Pericardium fibroblast (primary cell): ENCODE measurements around a stretch of chr10.

GRCh38 chr10:28681044-28681953 lies 4.0 kb downstream of the BAMBI start:
- RAMPAGE, long total RNA = no peak

- RAMPAGE, long total RNA = no peak
Measured at GRCh38 chr10:28710321-28710899, 33.1 kb downstream of the BAMBI start.

DNA sequence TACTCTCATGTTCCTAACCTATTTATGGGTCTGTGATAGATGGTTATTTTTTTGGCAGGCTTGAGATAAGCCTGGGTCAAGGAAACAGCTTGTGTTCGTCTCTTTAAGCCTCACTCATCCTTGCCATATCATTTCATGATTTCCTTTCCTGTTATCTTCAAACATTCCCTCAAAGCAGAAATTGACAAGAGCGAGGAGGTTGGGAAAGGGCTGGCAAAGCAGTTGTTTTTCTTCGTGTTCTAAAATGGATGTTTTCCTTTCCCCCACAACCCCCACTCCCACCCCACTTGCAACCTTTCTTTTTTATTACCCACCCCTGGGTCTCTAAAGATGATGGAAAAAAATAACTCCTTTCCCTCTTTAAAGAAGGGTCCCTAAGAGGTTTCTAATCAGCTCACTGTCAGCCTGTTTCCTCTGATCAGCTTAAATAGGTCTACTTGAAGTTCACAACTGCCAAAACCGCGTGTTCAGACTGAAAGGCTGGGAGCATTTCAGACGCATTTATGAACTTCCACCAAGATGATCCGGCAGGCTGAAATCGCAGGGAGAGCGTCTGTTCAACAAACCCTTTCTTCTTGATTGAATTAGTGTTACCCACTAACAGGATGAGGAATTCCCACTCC lies 130.3 kb downstream of the BAMBI start:
- RAMPAGE, long total RNA = no peak

DNA sequence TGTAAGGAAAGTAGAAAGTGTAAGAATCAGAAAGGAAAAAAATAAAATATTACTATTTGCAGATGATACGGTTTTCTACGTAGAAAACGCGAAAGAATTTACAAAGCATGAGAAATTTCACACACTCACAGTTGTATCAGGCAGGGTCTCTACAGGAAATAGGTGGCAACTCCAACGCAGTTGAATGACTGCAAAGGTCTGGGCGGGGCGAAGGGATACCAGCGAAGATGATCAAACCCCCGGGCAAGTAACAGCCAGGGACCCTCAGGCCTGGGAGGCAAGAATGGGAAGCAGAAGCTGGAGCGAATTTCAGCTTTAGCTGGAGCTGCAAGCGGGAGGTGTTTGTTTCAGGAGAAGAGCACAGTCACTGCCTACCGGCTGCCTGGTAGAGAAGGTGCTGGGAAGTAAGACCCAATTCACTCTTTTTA lies 149.0 kb downstream of the BAMBI start:
- RAMPAGE, long total RNA = no peak

DNA sequence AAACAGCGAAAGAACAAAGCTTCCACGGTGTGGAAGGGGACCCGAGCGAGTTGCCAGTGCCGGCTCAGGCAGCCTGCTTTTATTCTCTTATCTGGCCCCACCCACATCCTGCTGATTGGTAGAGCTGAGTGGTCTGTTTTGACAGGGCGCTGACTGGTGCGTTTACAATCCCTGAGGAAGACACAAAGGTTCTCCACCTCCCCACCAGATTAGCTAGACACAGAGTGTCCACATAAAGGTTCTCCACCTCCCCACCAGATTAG lies 218.7 kb downstream of the BAMBI start:
- RAMPAGE, long total RNA = no peak

DNA sequence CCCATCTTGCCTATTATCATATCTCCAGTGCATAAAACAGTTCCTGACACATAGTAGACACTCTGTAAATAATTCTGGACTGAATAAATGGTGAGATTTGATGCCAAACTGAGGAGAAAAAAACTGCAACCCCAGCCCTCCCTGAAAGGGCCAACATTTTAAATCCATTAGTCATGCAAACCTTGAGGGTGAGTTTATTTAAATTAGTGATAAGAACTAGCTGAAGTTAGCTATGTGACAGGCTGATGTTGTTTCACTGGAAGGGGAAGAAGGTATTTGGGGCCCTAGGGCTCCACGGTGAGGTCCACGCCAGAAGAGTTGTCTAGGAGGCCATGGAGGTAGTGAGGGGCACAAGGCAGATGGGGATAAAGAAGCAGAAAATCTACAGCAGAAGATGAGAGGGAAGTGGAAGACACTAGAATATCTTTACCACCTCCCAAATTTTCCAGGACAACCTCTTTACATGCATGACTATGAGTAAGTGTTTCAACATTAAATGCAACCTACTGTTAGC lies 183.3 kb upstream of the LYZL1 start:
- RAMPAGE, long total RNA = no peak

DNA sequence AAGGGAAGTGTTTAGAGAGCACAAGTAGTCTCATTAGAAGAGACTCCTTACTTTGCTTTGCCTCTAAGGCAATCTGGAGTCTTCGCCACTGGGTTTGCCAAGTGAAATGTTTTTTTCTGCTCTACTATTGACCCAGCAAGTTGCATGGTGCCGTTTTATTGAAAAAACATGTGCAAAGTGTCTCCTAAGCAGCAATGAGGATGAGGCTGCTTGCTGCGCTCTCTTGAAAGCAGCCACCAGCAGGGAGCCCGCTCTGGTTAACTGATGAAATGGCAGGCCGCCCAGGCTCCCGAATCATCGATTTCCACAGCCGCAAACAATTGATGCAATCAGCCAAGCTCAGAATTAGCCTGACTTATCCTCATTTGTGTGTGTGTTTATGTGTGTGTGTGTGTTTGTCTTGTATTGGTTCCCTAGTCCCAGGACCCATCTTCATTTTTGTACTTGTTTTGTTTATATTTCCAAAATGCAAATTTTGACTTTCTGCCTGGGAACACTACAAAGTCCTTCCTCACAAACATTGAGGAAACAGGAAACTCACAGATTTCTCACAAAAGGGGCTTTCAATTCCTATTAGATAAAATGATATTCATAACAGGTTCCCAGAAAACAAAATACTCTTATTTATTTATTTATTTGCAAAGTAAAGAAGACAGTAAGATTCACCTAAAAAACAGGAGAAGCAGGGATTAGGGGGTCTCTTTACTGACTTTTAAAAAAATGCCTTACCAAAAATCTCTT lies 22.1 kb upstream of the LYZL1 start:
- RAMPAGE, long total RNA = no peak

GRCh38 chr10:29426398-29427033 lies 137.6 kb downstream of the LYZL1 start:
- RAMPAGE, long total RNA = no peak

GRCh38 chr10:29504960-29505159 lies 129.9 kb downstream of the SVIL start:
- RAMPAGE, long total RNA = no peak

- RAMPAGE, long total RNA = no peak
Measured at GRCh38 chr10:29561494-29562454, 73.0 kb downstream of the SVIL start.

GRCh38 chr10:29606358-29607293 lies 28.1 kb downstream of the SVIL start:
- RAMPAGE, long total RNA = no peak

- RAMPAGE, long total RNA = no peak
Measured at GRCh38 chr10:29619003-29619866, 15.5 kb downstream of the SVIL start.

- RAMPAGE, long total RNA = no peak
Measured at GRCh38 chr10:29647481-29647929, 12.7 kb upstream of the SVIL start.

DNA sequence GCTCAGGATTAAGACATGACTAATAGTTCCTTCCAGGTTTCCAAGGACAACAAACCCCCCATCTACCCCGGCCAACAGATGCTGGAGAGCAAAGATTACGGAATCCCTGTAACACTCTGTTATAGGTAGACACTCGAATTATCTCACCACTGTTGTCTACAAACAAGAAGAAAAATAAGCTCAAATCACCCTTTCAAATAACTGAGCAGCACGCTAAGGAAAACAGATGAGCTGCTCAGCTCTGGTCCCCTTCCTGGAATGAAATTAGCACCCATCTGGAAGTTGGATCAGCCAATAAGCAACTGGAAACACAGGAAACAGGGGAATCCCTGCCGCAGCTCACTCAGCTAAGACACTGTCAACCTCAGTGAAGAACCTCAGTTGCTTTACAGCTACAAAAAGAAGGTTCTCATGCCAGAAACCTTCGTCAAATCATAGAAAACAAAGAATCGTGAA lies 56.9 kb upstream of the SVIL start:
- RAMPAGE, long total RNA = no peak

- RAMPAGE, long total RNA = no peak
Measured at GRCh38 chr10:29761662-29762352, 127.0 kb upstream of the SVIL start.

- RAMPAGE, long total RNA = no peak
Measured at GRCh38 chr10:29841860-29842892, 207.4 kb upstream of the SVIL start.

DNA sequence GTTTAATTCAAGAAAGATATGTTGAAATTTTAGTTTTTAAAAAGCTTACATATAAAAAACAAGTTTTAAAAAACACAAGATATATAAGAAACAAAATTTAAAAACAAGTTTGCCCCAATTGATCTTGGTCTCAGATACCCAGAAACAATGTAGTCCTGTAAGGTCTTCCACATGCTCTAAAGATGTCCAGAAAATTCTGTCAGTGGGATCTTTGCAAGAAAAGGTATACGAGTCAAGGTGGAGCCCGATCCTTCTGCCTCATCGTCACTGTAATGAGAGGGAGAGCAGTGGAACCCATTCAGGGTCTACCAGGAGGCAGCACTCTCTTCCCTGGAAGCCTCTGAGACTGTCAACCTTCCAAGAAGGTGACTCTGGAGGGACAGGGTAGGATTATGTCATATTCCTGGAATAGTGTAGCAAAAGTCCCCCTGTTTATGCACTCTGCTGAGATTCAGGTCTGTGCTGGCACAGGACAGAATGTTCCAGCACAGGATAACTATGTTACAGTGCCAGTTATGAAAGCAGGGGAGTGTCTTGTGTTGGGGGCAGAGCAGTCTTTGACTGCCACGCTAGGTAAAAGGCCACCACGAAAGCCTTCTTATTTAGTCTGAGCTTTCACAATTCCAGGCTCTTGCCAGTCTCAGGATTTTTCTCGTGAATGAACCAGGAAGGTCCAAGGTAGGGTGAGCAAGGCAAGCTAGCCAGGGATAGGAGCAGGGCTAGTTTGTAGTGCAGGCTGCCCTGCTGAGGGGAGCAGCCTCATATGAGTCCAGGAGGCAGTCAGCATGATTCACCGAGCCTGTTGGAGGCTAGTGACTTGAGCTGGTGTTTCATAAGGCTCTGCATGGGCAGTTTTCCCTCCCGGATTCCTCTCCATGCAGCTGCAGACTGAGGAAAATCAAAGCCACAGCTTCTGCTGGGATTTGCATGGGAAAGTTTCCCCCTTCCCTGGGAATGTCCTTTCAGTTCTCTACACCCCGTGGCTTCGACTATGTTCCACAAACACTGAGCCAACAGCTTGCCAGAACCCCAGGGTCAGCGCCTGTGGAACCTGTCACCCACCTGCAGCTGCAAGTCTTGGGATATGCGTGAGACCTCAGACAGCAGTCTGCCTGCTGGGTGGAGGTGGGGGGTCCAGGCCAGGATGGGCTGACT lies 112.5 kb downstream of the JCAD start:
- RAMPAGE, long total RNA = no peak

DNA sequence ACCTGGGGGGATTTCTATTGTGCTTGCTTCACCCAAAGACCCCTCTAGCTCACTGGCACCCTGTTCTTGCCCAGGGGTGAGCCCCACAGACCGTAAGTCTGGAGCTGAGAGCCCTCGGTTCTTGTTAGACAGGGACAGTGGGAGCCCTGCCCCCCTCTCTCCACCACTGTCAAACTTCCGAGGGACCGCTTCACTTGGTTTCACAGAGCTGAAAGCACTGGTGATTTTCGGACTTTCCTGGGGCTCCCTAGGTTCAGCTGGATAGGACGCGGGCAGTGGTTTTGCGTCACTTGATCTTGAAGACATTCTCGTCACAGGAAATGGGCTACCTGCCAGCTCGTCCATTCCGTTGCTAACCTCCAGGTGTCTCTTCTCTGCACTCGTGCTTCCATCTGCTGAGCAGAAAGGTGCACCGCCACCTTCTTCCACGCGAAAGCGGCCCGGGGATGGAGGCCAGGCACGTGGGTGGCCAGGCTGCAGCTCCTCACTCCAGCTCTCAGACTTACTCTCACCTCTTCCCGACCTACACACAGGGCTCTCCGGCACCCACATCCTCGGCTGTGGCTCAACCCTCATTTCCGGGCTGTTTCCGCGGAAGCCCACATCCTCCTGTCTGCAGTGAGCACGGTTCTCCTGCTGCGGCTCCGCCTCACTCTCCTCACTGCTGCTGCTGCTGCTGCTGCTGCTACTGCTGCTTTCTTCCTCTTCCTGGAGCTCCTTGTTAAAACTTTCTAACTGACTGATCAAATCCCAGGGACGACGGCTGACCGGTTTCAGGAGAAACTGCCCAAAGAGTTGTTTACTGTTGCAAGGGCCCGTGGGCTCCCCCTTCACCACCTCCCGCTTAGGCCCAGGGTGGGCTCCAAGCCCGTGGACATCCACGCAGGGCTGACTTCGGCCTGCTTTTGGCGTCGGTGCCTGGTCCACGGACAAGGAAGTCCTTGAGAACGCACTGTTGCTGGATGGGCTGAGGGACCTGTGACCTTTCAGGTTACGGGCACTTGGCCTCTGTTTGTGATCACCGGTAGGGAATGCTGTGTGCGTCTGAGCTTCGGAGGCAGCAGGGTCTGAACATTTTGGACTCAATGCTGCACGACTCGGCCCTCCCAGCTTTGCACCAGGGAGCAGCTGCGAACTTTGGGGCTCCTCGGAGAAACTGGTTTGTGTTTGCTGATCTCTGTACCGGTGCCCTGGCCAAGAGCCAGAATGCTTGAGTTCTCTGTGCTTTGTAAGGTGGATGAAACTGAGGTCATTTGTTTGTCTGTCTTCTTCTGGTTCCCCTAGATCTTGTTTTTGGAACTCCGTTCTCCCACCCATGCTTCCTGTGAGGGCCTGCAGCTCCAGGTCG lies 32.0 kb downstream of the JCAD start:
- RAMPAGE, long total RNA = no peak

DNA sequence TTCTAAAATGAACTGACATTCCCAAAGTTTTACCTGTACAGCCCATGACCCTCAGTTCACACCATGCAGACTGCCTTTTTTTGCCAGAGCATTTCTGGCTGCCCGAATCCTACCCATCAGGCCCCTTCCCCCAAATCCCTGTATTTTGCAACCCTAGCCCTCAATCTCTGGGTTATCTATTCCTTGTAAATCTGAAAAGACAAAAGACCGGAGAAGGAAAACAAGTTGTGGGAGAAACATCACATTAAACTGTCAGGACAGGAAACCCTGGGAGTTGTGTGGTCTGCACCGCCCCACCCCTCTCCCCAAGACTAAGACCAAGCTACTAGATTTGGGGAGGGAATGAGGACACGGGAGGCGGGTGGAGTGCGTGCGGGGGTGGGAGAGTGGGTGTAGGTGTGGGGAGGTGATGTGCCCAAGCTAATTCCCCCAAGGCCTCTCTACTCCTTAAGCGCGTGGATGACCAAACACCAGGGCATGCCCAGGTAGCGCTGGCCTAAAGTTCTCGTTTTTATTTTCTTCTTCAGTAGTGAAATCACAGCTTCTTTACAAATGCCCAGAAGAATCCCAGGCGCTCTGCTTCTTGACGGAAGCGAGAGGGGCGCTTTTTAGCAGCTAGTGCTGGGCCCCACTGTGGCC lies 1.3 kb downstream of the JCAD start:
- RAMPAGE, long total RNA = no peak

DNA sequence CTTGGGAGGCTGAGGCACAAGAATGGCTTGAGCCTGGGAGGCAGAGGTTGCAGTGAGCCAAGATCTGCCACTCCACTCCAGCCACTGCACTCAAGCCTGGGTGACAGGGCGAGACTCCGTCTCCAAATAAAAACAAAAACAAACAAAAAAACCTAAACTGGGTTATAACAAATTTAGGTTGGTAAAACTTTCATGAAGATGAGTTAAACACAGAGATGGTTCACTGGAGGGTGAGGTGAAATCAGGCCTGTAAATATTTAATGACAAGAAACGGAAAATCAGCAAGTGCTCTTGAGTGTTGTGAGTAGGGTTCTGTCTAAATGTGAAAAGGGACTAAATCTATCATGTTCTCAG lies 11.3 kb downstream of the MAP3K8 start:
- RAMPAGE, long total RNA = no peak